Temporal lobe (tissue), 2 donors: Measurements from ENCODE around the gene RALGPS1.

DNA sequence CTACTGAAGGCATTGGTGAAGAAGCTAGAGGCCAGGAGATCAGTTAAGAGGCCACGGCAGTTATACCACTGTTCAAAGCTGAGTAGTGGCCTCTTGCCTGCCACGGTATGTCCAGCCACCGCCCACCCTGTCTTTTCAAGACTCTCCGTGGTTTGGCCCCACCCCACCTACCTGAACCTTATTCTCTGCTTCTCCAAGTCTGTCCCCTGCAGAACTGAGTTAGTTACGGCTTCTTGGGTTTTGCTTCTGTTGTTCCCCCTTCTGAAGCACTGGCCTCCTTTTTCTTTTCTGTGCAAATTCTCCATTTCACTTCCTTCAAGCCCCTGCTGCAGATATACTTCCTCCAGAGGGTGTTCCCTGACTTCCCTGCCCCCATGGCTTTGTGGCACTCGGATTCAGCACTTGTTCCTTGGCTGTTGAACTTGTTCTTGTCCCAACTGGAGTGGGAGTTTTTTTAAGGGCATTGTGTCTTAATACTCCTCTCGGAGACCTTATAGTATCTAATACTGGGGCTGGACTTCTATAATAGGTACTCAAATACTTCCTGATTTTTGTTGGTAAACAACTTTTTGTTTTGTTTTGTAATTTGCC lies 2.0 kb downstream of the ZBTB34 start:
- RAMPAGE, long total RNA: no peak

- RAMPAGE, long total RNA: no peak
These were observed at the start of gene RALGPS1 for GRCh38 chr9:126914266-126915524. Gene RALGPS1 (plus strand): TSS chr9:126914782.

GRCh38 chr9:126986626-126986991 lies 72.0 kb downstream of the RALGPS1 start:
- RAMPAGE, long total RNA: no peak

DNA sequence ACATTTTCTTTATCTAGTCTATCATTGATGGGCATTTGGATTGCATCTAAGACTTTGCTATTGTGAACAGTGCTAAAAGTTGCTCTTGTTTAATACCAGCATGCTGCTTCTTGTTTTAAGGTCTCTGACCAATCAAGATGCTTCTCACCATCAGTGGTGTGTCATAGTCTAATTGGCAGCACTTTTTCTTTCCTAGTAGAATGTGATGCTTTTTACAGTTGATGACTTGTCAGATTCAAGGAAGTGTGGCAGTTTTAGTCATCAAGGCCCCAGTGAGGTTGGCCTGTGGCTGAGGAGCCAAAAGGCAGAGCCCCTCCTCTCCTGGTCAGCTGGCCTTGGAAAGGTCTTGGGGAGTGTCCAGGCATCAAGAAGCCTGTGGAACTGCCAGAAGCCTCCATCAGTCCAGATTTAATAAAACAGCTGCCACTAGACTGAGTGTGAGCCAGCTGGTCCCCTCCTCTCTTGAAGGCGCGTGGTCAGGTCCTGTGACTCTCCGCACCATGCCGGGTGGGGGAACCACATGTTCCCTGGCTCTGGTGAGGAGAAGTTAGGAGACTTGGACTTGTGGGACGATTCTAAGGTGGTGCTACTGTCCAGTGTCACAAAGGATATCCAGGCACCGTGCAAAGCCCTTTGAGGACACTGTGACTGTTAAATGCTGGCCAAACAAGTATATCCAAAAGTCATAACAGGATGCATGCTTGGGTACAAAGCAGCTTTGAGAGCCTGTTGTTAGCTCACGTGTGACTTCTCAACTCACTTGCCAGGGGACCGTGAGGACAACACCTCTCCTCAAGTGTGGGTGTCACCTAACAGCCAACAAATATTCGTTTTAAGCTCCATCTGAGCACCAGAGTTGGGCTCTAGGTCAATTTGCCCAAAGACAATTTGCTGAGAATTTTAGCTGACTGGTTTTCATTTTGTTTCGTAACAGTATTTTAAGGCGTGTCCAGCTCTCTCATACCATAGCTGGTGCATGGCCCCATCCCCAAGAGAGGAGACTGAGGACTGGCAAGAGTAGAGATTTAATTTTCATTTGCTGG lies 6.1 kb upstream of the ANGPTL2 start:
- RAMPAGE, long total RNA: no peak

GRCh38 chr9:127396288-127396613 lies 718 bp upstream of the SLC2A8 start:
- RAMPAGE, long total RNA: no peak

DNA sequence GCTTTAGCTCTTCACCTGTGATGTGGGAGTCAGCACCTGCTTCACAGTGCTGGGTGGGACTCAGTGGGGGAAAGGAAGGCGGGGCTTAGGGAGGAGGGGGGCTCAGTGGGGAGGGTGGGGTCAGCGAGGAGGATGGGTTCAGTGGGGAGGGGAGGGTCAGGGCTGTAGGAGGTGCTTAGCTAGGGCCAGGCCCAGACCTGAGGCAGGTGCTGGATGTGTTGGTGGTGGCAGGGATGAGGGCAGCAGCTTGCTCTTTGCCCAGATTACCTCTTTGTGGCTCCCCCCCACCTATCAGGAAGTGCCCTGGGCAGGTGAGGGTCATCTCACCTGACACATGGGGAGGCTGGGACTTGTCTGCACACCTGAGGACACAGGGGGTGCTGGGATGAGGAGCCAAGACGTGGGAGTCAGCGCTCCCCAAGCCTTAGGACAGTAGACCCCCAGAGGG lies 6.2 kb downstream of the SLC2A8 start:
- RAMPAGE, long total RNA: no peak

- RAMPAGE, long total RNA: no peak
These were observed 10.4 kb downstream of the SLC2A8 start for GRCh38 chr9:127407341-127407862.

DNA sequence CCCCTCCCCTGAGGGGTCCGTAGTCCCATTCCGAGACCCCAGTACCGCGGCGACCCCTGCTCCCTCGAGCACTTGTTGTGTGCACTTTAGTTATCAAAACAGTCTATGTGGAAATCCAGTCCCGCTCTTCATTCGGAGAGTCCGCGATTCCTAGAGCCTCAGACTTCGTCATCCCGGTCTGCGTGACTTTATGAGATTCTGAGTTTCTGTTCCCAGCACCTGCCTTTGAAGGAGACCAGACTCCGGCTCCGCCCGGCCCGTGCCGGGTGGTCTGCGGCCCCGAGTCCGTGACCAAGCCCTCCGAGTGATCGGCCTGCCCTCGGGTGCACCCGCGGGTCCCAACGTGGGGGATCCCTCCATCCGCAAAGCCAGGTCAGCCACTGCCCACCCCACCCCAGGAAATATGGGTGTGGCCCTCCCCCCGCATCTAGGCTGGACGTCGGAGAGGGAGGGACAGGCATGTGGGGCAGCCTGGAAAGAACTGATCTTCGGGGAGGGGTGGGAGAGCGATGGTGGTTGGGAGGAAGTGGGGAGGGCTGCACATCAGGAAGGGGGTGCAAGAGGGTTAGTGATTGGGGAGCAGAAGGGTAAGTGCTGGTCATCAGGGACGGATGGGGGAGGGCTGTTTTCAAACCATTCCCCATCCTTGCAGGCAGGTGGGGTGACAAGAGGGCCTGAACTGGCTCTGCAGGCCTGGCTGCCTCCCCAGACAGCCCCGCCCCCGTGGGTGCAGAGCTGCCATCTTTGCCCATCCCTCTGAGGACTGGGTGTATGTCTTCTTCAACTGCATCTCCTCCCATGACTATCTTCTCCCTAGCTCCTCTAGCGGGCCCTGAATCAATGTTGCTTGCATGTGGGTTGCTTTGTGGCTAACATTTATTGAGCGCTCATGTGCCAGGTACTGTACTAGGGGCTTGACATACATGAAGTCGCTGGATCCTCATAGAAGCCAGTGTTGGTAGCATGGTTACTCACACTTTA lies 693 bp downstream of the LRSAM1 start:
- RAMPAGE, long total RNA: no peak

DNA sequence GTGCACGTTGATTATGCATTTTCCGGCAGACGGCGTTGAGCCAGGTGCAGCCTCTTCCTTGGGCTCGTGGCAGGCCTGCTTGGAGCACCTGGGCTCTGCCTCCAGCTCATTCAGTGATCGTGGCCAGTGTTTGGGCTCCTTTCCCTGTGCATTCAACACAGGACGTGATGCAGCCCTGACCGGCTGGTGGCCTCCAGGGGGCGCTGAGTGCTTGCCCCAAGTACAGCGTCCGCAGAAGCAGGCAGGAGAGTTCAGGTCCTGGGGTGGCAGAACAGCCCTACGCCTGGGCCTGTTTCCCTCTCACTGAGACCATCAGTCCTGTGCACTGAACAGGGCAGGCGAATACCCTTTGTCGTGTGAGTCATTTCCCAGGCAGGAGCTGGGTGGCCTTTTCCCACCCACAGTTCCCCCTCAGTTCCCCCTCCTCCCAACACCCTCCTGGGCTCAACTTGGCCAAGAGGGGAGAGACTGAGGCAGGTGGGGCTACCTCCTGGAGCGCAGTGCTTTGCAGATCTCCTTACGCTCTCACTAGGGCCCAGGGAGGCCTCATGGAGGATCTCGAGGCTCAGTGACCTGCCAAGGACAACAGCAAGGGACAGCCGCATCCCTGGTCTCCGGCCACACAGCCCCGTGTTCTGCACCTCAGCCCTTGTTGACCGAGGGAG lies 52.8 kb downstream of the LRSAM1 start:
- RAMPAGE, long total RNA: no peak

GRCh38 chr9:127721337-127721897 lies 5.5 kb downstream of the TTC16 start:
- RAMPAGE, long total RNA: no peak

DNA sequence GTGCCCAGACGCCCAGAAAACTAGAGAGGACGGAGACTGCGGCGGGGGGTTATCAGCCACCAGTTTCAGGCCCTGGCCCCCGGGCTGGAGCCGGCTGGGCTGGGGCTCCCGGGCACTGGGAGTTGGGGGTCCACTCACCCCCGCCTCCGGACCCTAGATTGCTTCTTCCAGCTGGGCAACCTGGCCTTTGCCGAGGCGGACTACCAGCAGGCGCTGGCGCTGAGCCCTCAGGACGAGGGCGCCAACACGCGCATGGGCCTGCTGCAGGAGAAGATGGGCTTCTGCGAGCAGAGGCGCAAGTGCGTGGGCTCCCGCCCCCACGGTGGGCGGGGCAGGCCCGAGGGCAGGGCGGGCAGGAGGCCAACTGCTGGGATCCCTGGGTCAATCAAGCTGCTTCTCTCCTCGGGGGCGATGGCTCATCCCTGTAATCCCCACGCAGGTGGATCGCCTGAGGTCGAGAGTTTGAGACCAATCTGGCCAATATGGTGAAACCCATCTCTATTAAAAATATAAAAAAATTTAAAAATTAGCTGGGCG lies 8.8 kb downstream of the TTC16 start:
- RAMPAGE, long total RNA: no peak

- RAMPAGE, long total RNA: no peak
These were observed 20.7 kb upstream of the TOR2A start for GRCh38 chr9:127755764-127756211.

DNA sequence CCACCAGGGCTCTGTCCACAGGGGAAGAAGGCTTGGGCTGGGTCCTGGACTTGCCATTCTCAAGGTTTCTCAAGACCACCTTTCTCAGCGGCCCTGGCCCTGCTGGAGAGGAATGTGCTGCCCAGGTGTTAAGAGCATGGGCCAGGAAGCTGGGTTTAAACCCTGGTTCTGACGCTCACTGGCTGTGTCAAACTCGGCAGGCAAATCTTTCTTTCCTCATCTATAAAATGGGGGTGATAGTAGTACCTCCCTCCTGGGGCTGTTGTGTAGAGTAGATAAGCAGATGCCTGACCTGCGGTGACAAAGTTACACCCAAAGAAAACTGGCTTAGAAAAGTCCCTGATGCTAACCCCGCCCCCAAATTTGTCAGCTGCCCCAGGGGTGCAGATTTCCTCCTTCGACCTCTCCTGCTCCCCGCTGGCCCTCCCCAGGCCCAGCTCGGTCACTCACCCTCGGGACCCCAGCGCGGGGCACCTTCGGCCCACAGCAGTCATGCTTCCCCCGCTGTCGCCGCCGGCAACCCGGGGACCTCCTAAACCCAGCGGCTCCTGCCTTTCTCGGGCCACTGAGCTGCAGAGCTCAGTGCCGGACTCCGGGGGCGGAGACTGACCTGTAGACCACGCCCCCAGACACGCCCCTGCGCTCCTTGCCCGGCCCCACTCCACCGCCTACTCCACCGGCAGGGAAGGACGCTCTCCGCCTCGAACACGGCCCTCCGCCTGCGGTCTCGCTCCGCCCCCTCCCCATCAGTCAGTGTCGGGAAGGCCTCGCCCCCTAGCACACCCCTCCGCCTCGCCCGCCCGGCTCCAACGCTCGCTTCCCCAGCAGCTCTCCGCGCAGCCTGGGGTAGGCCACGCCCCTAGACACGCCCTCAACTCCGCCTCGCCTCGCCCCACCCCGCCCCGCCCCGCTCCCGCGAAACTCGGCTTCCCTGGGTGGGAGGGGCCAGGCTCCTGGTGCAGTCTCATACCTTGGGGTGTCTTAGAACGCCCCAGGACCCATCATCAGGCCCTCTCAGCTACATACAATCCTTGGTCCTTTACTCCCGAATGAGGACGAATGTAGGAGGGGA lies 7.4 kb downstream of the SH2D3C start:
- RAMPAGE, long total RNA: no peak

DNA sequence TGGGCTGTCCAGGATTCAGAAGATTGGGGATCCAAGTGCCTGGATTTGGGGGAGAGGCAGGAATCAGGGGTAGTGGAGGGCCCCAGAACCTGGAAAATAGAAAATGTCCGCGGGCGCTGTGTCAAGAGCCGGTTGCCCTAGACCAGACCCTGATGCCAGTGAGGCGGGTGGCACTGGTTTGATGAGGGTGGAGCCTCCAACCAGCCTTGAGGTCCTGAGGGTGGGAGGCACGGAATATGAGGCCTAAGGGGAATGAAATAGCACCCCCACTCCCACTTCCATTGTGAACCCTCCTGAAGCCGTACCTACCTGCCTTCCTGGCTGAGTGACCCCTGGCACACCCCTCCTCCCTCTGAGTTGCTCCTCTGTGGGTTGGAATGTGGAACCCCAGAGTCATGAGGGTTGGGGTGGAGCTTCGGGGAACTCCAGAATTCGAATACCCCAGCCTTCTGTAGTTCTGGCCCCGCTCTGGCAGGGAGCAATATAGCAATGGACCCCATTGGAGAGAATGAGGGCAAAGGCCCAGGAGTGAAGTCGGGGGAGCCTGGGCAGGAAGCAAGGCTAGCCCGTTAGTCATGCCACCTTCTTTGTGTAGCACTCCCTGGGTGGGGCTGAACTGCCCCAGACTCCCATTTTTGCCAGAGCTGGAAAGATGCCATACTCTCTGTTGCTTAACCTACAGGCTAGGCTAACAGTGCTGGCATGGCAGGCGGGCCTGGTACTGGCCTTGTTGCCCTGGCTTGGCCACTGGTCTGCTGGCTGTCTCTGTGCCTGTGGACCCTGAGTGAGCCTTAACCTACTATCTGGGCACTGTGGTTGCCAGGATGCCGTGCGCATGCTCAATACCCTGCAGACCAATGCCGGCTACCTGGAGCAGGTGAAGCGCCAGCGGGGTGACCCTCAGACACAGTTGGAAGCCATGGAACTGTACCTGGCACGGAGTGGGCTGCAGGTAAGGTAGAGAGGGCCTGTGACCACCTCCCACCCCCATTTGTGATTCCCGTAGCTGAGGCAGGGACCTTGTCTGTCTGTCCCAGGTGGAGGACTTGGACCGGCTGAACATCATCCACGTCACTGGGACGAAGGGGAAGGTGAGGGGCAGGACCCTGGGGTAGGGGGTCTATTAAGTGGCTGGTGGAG lies 1.1 kb downstream of the FPGS start:
- RAMPAGE, long total RNA: no peak

DNA sequence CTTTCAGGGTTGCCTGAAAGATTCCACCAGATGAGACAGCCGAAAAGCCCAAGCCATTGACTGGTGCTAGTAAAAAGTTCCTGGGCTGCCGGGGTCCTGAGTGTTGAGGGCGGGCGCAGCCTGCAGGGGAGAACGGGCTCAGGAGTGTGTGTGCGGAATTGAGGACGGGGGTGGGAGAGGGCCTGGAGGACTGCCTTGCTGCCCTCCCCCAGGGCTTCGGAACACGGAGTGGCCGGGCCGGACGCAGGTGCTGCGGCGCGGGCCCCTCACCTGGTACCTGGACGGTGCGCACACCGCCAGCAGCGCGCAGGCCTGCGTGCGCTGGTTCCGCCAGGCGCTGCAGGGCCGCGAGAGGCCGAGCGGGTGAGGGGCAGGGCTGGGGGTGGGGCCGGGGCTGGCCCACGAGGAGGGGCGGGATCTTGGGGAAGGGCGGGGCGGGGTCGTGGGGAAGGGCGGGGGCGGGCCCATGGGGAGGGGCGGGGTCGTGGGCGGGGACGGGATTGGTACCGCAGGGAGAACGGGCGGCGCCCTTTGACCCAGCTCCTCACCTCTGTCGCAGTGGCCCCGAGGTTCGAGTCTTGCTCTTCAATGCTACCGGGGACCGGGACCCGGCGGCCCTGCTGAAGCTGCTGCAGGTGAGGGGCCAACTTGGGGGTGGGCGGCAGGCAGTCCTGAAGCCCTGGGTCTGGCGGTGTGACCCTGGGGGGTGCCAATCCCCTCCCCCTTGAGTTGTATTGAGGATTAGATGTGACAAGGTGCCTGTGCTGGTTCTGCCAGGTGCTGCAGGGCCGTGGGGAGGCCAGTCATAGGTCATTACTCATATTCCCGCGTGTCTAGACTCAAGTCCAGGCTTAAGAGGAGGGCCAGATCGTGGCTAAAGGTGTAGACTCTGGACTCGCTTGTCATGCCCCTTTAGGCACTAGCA lies 7.1 kb downstream of the FPGS start:
- RAMPAGE, long total RNA: no peak

DNA sequence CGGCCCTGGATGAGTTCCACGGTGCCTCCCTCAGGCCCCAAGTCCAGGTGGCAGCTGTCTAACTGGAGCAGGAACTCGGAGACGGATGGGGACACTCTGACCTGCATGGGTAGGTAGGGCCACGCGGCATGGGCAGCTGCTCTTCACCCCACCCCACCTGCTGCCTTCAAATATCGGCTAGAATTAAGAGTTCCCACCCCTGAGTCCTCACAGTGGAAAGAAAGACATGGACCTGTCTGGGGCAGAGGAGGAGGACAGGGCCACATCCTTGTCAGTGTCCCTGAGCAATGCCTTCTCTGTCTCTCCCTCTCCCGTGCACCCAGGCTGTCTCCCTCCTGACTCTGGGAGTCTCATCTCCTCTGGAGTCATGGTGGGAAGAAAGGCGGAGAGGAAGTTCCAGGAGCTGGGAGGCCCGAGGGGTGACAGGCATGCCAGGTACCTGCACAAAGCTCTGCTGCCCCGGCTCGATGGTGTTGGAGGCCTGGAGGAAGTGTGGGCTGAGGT lies 15.6 kb downstream of the FPGS start:
- RAMPAGE, long total RNA: no peak

GRCh38 chr9:127819795-127820509 lies 17.3 kb downstream of the FPGS start:
- RAMPAGE, long total RNA: no peak

- RAMPAGE, long total RNA: no peak
These were observed 6.4 kb downstream of the ENG start for GRCh38 chr9:127848043-127848400.

- RAMPAGE, long total RNA: no peak
These were observed 4.1 kb downstream of the AK1 start for GRCh38 chr9:127873246-127873820.

- RAMPAGE, long total RNA: no peak
These were observed 5.1 kb upstream of the AK1 start for GRCh38 chr9:127882527-127882945.